NALM6 (cell line): ENCODE measurements around a stretch of chr1.

DNA sequence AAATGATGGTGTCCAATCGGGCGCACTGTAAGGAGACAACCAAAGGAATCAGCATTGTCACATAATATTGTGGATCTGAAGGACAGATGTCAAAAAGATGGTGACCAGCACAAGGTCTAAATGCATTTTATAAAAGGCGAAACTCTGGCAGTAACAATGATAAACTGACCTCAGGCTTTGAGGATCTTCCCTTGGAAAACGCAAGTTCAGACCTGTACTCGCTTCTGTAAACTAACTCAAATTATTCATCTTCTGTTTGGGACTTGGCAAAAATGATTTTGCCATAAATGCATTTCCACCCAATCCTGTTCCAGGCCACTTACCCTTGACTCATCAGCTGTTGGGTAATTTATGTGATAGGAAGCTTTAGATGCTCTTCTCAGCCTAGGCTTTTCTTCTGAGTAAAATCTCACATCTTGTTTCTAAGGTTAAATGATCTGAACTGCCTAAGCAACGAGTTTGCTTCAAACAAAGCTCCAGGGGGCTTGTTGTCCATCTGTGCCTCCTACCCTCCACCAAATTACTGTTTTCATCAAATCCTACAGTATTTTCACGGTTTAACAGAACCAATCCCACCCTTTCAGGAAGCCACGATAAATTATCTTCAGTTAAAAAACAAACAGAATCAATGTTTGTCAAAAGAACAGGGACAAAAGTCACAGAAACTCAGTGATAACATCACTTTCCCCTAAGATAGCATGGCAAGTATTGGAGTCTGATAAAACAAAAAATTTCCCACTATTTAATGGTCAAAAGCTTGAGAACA, 33.6 kb downstream of the STPG1 start:
- PRO-cap, result no peak

DNA sequence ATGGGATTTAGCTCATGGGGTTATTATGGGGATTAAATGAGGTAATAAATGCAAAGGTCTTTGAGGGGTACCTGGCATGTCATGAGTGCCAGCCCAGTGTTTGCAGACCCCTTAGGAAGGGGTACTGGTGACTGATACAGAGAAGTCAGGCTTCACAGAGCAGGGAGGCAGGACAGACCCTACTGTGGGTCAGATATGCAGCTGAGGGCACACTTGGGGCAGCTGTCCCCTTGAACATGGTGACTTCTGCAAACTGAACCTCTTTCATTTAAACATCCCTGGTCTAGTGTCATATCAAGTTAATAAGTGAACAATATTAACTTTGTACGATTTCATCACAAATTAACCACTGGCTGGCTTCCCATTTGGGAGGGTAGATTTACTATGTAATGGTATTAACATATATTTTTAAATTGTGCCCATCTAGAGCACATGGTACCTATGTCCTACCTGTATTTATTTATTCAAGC, 25.9 kb downstream of the STPG1 start:
- PRO-cap, result no peak

GRCh38 chr1:24481929-24482444, 20.6 kb upstream of the RCAN3 start:
- PRO-cap, result bidirectional peak, plus-strand start at chr1:24482156, minus-strand start at chr1:24482077

DNA sequence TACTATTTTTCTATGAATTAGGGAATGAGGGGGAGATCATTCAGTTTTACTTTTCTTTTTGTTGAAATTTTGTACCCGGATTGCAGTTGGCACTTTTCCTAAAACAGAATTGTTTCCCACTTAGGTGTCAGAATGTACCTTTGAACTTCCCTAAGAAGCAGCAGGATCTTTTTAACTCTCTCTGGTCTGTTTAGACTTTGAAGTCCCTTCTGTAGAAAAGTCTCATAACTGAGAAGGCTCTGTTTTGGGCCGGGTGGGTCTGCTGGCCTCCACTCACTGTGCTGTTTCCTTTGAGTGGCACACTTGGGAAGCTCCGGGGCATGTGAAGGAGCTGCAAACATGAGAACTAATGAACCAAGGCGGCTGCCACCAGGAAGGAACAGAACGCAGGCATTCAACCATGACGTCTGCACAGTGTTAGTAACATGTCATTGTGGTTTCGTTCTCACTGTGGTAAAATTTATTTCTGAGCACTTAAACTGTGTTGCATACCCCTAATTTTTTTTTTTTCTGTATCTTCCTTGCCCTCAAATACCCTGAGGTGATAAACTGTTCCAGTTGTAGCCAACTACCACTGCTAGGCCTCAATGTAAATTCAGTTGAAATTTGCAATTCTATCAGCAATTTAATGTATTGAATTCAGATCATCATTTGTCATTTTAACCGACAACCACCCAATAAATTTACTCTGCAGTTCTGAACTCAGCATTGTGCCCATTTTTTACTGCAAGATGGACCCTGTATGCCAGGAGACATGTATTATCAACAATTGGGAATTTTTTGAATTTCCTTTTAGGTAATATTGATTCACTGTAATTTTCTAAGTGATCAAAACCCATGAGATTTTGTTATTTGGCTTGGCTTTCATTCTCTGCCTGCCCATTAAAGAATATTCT, 19.3 kb upstream of the NCMAP start:
- PRO-cap, result unidirectional peak, minus-strand start at position 296 of the sequence; unidirectional peak, minus-strand start at position 324 of the sequence

DNA sequence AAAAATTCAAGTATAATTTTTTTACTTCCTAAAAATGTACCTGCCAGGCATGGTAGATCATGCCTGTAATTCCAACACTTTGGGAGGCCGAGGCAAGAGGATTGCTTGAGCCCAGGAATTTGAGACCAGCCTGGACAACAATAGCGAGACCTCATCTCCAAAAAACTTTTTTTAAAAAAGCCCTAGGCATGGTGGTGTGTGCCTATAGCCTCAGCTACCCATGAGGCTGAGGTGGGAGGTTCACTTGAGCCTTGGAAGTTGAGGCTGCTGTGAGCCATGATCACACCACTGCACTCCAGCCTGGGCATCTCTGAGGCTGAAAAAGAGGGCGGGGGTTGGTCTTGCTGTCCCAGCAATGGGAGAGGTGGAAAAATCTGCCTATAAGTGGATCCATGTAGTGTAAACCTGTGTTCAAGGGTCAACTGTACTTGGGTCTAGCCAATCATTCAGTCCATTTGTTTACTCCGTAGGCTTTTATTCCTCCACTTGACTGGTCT, 31.7 kb downstream of the SRRM1 start:
- PRO-cap, result no peak

GRCh38 chr1:24719855-24720661, 25.2 kb upstream of the CLIC4 start:
- PRO-cap, result no peak

GRCh38 chr1:24724526-24725186, 20.6 kb upstream of the CLIC4 start:
- PRO-cap, result no peak

- PRO-cap, result no peak
Measured at GRCh38 chr1:24728873-24729291, 16.4 kb upstream of the CLIC4 start.

DNA sequence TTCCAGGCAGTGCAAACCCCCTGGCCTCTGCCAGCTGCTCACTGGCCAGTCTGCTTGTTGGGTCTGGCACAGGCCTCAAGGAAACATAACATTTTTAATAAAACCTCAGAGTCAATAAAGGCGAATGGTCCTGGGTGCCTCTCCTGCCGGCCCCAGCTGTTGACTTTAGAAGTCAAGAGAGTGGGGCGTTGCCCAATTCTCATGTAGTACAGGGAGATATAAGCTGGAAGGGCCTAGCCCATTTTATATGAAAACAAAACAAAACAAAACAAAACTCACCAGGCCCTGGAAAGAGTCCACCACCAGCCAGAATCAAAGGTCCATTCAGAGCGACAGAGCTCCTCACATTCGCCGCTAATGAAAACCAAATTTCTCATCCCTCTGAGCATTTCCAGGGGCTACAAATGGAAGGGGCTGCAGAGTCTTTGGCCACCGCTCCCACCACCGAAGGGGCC, 36.5 kb downstream of the RUNX3 start:
- PRO-cap, result no peak

GRCh38 chr1:24897729-24898494, 32.2 kb downstream of the RUNX3 start:
- PRO-cap, result no peak

DNA sequence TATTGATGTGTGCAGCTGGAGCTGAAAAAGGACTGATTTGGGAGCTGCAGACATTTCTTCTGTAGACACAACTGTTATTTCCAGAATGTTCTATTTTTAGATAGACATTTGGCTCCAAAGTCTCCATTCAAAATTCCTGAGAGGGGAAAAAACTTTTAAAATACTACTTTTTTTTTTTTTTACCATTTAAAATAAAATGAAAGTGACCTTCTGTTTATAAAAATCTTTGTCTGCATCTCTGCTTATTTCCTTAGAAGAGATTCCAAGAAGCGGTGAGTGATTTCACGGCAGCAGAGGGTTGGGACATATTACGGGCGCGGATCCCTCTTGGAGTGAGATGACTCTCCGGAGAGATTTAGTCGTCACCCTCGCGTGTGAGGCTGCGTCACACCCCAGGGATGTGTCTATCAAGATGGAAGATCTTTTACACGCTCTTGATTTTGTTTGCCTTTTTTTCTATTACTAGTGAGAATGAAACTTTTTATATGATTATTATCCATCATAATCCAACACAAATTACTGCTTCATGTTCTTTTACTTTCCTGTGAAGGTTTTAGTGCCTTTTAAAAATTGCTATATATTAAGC, 9.9 kb downstream of the RUNX3 start:
- PRO-cap, result no peak

- PRO-cap, result no peak
Measured at GRCh38 chr1:24970530-24970828, 40.4 kb upstream of the RUNX3 start.

GRCh38 chr1:24988357-24988700, 58.3 kb upstream of the RUNX3 start:
- PRO-cap, result no peak

DNA sequence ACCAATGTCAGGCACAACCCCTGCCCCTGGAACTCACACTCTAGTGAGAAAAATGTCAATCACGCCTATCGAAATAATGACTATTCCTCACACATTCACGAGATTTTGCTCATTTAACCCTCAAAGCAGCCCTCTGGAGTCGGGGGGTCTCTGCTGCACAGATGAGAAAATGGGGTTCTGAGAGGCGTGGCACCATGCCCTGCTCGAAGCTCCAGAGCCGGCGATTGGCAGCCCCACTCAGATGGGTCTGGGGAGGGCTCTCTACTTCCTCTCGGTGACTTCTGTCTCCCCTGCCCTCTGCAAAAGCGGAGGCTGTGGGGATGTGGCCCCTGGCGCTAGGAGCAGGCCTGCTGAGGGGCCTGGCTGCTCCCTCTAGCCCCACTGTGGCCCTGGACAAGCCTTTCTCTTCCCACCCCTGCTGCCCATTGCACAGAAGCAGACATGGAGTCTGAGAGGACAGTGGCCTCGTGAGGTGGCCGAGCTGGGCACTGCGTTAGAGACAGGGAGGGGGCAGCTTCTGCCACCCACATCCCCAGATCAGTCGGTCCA, 90.4 kb upstream of the RUNX3 start:
- PRO-cap, result no peak

- PRO-cap, result no peak
Measured at GRCh38 chr1:25023423-25024127, 93.5 kb upstream of the RUNX3 start.

DNA sequence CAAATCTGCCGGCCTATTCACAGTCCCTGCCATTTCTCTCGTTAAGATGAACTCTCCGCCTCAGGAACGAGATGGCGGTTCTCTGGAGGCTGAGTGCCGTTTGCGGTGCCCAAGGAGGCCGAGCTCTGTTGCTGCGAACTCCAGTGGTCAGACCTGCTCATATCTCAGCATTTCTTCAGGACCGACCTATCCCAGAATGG, 22.1 kb downstream of the RHCE start:
- PRO-cap, result no peak

- PRO-cap, result unidirectional peak, plus-strand start at chr1:25560223
Measured at GRCh38 chr1:25559921-25560558, 16.6 kb downstream of the LDLRAP1 start.

GRCh38 chr1:25659009-25659229, 42.3 kb downstream of the MAN1C1 start:
- PRO-cap, result unidirectional peak, minus-strand start at chr1:25659107

DNA sequence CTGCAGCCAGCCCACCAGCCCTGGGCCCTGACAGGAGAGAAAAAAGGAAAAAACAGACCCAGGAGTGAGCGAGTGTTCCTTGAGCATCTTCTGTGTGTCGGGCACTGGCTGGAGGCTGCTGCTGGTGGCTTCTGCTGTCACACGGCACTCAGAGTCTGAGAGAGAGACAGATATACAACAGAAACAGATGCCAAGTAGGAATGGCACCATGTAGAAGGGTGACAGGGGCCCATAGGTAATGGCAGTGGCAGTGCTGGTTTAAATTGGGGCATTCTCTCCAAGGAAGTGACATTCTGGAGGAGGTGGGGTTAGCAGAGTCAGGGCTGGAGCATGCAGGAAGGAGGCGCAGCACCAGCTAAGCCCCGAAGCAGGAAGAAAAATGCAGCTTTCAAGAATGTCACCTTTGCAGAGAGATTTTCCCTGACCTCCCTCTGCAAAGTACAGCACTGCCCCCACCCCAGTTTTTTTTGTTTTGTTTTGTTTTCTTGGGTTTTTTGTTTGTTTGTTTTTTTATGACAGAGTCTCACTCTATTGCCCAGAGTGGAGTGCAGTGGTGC, 24.5 kb upstream of the SELENON start:
- PRO-cap, result no peak

DNA sequence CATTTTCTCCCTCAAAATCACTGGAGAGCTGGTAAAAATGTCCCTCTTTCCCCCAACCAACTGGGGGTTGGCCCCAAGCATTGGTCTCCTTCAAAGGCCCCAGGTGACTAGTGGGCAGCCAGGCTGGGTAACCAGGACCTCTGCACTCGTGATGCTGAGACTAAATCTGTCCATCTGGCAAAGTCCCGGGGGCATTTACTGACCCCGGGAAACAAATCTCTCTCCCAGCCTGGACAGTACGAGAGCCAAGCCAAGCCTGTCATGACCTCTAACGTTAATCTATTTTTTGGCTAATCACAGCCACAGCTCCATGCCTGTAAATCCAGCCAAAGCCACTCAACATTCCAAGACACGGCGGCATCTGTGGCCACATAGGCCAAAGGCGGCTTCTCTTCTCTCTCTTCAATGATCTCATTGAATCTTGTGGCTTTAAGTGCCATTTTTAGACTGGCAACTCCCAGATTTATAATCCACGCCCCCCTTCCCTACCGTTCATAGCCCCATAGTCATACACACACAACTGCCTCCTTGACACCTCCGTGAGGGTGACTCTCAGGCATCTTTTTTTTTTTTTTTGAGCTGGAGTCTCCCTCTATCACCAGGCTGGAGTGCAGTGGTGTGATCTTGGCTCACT, 5.8 kb upstream of the SELENON start:
- PRO-cap, result no peak